Lung (tissue), 4 donors: ENCODE data around the gene SLC9B1.

DNA sequence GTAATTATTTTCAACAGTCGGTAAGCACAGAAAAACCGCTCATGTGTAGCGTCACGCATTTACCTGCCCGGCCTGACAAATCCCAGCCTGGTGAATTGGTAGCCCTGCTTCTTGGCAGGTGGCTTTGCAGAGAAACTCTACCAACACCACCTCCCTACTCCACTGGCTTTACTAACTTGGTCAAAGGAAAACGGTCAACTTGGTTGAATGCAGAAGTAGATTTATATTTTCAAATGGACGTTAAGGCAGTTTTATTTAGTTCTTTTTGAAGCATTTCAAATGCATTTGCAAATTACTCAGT lies 732 bp downstream of the BANK1 start:
- PRO-cap = no peak
- RAMPAGE, long total RNA = no peak
- RRBS = no CpG with 5 or more reads among the region's 7 CpGs

DNA sequence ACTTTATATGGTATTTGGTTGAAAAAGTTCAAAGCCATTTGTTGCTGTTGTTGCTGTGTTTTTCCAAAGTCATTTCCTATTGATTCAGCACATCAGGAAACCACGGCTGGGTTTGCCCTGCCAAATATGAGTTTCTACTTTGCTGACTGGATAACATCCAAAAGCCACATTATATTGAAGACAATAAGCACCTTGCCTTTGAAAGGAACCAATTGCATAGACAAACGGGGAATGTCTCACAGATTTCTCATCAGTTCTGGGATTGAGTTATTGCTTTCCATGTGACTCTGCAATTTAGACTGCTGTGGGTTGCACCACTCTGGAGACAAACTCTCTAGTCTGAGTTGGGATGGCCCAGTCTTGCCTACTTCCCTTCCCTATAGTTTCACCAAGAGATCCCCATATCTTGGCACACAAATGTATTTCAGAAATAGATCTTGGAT lies 206.1 kb downstream of the SLC39A8 start:
- PRO-cap = no peak
- RAMPAGE, long total RNA = no peak
- RRBS = no CpG with 5 or more reads among the region's 2 CpGs

DNA sequence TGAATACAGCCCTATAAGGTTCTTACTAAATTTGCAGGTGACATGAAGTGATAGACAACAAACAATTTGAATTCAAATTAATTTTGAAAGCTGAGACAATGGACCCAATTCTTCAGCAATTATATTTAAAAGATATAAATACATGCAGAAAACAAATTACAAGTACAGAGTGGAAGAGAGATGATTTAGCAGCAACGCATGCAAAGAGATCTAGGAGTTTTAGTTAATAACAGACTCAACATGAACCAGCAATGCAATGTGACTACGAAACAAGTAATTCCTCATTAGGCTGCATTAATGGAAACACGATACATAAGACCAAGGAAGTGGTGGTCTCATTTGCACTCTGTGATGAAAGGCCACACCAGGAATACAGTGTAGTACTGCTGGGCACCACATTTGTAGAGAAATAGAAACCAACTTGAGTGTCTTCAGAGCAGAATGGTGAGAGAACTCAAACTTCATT lies 50.6 kb downstream of the NFKB1 start:
- PRO-cap = no peak
- RAMPAGE, long total RNA = no peak
- RRBS = no CpG with 5 or more reads among the region's 3 CpGs

- PRO-cap = no peak
- RAMPAGE, long total RNA = no peak
- RRBS = no CpG with 5 or more reads among the region's 3 CpGs
Observed at GRCh38 chr4:102598461-102599013, 97.4 kb downstream of the NFKB1 start.

- PRO-cap = no peak
- RAMPAGE, long total RNA = no peak
- RRBS = no CpG with 5 or more reads among the region's 3 CpGs
Observed at GRCh38 chr4:102794450-102794941, 32.9 kb downstream of the UBE2D3 start.

- PRO-cap = bidirectional peak, plus-strand start at chr4:103019788, minus-strand start at chr4:103019651
- RAMPAGE, long total RNA = no peak
- RRBS = 2% methylated on average over 24 of the region's 48 CpGs
Observed at GRCh38 chr4:103019355-103020303, at the start of gene SLC9B1. SLC9B1 (minus strand) TSS chr4:103019705.

DNA sequence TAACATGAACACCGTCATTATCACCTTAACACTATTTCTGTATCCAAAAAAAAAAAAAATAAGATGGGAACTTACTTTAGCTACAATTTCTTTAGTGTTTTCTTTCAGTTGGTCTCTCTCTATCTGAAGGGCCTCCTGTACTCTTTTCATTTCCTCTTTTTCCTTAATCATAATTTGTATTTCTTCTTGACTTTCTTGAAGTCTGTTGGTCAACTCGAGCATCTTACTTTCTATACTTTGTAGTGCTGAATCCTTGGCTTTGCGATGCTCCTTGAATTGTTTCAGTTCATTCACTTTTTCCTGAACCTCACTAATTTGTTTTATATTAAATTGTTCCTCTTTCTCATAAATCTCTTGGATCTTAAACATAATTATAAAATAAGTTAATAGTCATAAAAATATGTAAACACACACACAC lies 45.4 kb upstream of the BDH2 start:
- PRO-cap = no peak
- RAMPAGE, long total RNA = no peak
- RRBS = no CpG with 5 or more reads among the region's 3 CpGs

GRCh38 chr4:104425006-104425522 lies 69.6 kb downstream of the CXXC4 start:
- PRO-cap = no peak
- RAMPAGE, long total RNA = no peak
- RRBS = no CpG with 5 or more reads among the region's 8 CpGs

DNA sequence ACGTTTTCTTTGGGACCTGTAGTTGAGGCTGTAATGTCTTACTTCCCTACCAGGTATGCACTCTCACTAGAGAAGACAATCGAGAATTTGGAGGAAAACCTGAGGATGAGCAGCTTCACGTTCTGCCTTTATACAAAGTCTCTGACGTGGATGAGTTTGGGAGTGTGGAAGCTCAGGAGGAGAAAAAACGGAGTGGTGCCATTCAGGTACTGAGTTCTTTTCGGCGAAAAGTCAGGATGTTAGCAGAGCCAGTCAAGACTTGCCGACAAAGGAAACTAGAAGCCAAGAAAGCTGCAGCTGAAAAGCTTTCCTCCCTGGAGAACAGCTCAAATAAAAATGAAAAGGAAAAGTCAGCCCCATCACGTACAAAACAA lies 125.8 kb downstream of the TET2 start:
- PRO-cap = no peak
- RAMPAGE, long total RNA = no peak
- RRBS = no CpG with 5 or more reads among the region's 9 CpGs

GRCh38 chr4:105352825-105353153 lies 121.1 kb downstream of the PPA2 start:
- PRO-cap = no peak
- RAMPAGE, long total RNA = no peak
- RRBS = no CpG with 5 or more reads among the region's 3 CpGs

GRCh38 chr4:105443717-105444378 lies 30.0 kb downstream of the PPA2 start:
- PRO-cap = no peak
- RAMPAGE, long total RNA = no peak
- RRBS = no CpG with 5 or more reads among the region's 3 CpGs

- PRO-cap = no peak
- RAMPAGE, long total RNA = no peak
- RRBS = no CpG with 5 or more reads among the region's 5 CpGs
Observed at GRCh38 chr4:105897822-105898256, 2.6 kb downstream of the NPNT start.

DNA sequence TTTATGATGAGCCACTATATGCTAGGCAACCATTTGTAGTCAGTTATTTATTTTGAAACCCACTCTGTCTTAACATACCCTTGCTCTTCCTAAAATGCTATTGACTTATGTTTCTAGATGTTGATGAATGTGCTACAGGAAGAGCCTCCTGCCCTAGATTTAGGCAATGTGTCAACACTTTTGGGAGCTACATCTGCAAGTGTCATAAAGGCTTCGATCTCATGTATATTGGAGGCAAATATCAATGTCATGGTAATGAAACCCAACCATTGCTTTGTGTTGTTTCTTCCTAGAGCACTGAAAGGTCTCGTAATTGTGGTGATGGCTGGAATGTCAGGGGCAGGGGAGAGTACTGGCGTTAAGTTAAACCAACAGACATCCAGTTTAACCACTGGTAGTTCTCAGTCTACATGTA lies 44.7 kb downstream of the NPNT start:
- PRO-cap = no peak
- RAMPAGE, long total RNA = no peak
- RRBS = no CpG with 5 or more reads among the region's 3 CpGs

DNA sequence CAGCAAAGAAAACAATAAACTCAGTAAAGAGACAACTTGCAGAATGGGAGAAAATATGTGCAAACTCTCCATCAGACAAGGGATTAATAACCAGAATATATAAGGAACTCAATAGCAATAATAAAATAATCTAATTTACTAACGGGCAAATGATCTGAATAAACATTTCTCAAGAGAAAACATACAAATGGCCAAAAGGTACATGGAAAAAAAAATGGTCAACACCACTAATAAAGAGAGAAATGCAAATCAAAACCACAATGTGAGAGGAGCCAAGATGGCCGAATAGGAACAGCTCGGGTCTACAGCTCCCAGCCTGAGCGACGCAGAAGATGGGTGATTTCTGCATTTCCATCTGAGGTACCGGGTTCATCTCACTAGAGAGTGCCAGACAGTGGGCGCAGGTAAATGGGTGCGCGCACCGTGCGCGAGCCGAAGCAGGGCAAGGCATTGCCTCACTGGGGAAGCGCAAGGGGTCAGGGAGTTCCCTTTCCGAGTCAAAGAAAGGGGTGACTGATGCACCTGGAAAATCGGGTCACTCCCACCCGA lies 196.2 kb downstream of the TBCK start:
- PRO-cap = no peak
- RAMPAGE, long total RNA = no peak
- RRBS = no CpG with 5 or more reads among the region's 17 CpGs

DNA sequence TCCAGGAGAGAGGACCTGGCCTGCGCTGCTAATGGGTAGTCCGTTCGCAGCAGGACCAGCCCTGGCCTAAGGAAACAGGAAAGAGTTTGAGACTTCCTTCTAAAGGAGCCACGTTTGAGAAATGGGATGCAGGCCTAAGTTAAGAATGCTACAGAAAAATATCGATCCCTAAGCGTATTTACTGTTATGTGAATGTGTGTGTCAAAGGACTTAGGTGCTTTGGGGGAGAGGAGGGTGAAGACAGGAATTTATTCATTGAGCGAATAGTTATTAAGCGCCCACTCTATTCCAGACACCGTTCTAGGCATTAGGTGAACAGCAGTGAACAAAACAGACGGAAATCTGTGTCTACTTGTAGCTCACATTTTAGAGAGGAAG lies 311 bp downstream of the AIMP1 start:
- PRO-cap = no peak
- RAMPAGE, long total RNA = no peak
- RRBS = no CpG with 5 or more reads among the region's 10 CpGs

- PRO-cap = no peak
- RAMPAGE, long total RNA = no peak
- RRBS = no CpG with 5 or more reads among the region's 7 CpGs
Observed at GRCh38 chr4:107631325-107632104, 88.5 kb downstream of the PAPSS1 start.

GRCh38 chr4:107719242-107719851 lies 687 bp downstream of the PAPSS1 start:
- PRO-cap = no peak
- RAMPAGE, long total RNA = no peak
- RRBS = no CpG with 5 or more reads among the region's 18 CpGs

GRCh38 chr4:107837118-107838052 lies 12.7 kb downstream of the SGMS2 start:
- PRO-cap = no peak
- RAMPAGE, long total RNA = no peak
- RRBS = no CpG with 5 or more reads among the region's 5 CpGs

DNA sequence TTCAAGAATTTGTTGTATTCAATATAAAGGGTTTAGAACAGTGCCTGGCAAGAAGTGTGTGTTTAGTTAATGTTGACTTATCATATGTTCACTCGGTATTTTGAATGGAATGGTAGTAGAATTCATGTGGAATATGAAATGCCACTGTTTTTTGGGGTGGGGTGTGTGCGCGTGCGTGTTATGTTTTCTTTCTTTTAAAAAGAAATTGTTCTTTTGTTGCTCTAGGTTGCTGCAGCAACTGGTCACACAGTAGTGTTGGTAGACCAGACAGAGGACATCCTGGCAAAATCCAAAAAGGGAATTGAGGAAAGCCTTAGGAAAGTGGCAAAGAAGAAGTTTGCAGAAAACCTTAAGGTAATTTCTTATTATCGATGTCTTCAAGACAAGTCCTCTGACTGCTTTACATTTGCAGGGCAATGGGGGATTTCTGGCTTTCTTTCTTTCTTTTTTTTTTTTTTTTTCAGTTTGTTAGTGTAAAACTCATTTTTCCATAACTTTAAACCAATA lies 19.9 kb downstream of the HADH start:
- PRO-cap = no peak
- RAMPAGE, long total RNA = no peak
- RRBS = no CpG with 5 or more reads among the region's 5 CpGs

- PRO-cap = no peak
- RAMPAGE, long total RNA = no peak
- RRBS = no CpG with 5 or more reads among the region's 1 CpG
Observed at GRCh38 chr4:108029988-108030209, 40.2 kb downstream of the HADH start.